Subcutaneous adipose tissue (tissue), 3 donors: Measurements from ENCODE around the gene FGB.

GRCh38 chr4:153008613-153009143 is 72.6 kb downstream of the FHDC1 start:
- PRO-cap, result no peak
- RAMPAGE, long total RNA, 3 experiments, result no peak in any of the 3 experiments

GRCh38 chr4:153219803-153220431 is 15.7 kb downstream of the TRIM2 start:
- PRO-cap, result no peak
- RAMPAGE, long total RNA, 3 experiments, result no peak in any of the 3 experiments

GRCh38 chr4:153223550-153223882 is 19.3 kb downstream of the TRIM2 start:
- PRO-cap, result no peak
- RAMPAGE, long total RNA, 3 experiments, result no peak in any of the 3 experiments

DNA sequence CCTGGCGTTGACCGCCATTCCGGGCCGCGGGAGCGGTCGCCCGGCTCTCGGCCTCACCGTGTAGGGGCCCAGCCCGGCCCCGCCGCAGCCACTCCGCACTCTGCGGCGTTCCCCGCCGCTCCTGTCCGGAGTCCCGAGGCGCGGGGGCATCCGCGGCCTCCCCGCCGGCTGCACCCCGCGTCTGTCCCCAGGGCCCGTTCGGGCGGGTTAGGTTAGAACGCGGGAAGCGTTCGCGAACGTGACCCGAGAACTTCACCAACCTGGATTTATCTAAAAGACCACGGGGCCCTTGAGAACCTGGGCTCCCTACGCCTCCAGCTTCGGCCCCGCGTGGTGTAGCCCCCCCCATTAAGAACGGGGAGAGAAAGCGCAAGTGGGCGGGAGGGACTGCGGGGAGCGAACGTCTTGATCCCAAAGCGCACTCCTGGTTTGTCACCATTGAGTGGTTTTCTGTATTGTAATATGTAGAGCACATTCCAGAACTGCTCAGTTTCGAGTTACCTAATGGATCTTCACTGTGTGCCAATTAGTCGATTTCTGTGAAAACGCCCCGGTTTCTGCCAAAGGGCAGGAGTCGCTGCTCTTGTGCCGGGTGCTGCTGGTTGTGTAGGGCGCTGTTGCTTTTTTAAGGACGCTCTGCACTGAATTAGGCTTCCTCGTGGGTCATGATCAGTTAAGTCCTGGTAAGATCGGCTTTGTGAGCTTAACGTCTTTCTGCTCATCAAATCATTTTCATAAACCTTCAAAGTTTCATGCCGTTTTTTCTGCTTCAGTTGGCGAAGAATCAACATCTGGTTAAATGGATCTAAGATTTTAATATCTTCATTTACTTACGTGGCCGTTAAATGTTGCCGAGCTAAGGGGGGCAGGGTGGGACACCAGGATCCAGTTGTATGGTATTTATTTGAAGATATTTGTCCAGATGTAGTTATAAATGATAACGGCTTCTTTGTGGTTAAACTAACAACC is 620 bp downstream of the MND1 start:
- PRO-cap, result no peak
- RAMPAGE, long total RNA, 3 experiments, result no peak in any of the 3 experiments

DNA sequence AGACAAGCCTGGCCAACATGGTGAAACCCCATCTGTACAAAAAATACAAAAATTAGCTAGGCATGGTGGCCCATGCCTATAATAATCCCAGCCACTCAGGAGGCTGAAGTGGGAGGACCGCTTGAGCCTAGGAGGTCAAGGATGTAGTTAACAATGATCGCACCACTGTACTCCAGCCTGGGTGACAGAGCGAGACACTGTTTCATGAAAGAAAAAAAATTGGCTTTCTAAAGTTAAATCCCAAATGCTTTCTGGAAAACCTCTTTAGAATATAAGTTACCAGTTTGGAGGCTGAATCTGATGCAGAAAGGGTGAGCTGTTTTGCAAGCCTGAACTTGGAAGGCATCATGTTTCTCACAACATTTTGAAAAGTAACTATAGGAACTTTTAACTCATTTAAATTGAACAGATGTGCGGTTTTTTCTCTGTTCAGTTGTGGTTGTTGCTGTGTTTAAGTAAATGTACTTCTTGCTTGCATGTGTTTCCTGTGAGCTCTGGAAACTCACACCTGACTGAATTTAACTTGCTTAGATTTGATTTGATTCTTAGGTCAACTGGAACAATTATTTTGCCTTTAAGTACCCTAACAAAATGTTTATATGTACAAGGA is 39.8 kb upstream of the TMEM131L start:
- PRO-cap, result no peak
- RAMPAGE, long total RNA, 3 experiments, result no peak in any of the 3 experiments

GRCh38 chr4:153433113-153433541 is 33.0 kb upstream of the TMEM131L start:
- PRO-cap, result no peak
- RAMPAGE, long total RNA, 3 experiments, result no peak in any of the 3 experiments

DNA sequence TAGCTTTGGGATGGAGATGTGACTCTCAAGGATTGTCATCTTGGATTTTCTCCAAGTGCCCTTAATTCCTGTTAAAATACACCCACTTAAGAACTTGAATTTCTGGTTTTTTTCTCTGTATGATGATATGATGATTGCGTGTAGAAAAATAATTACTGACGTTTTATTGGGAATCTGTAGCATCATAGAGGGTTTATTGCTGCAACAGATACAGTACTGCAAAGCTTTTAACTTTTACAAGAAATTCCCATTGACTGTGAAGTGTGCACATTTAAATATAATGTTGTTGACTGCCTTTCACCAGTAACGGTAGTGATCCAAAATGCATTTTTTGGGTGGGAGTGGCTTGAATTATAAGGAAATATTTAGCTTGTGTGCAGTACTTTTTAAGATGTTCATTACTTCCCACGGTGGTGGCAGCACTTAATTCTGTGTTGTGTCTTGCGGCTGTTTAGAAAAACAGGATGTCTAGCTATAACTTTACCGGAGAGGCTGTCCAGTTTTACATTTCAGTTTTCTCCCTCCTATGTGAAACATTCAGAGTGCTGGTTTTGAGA is 1.6 kb downstream of the TMEM131L start:
- PRO-cap, result no peak
- RAMPAGE, long total RNA, 3 experiments, result no peak in any of the 3 experiments

- PRO-cap, result unidirectional peak, plus-strand start at chr4:153553954
- RAMPAGE, long total RNA, 3 experiments, result no peak in any of the 3 experiments
These were observed 87.5 kb downstream of the TMEM131L start for GRCh38 chr4:153553506-153554156.

DNA sequence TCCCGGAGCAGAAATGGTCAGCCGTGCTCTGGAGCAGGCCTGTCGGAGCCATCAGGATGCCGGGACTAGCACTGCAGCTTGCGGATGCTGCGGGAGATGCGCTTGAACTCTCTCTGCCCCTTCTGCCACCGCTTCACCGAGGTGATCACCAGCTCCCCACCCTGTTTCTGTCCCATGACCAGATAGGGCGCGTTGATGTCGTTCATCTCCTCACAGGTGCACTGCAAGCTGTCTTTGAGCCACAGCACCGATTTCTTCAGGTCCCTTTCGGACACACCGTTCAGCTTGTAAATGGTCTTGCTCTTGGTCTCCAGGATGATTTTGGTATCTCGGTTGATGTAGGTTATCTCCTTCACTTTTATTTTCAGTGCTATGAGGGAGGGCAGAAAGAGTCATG is 7.5 kb downstream of the SFRP2 start:
- PRO-cap, result no peak
- RAMPAGE, long total RNA, 3 experiments, result no peak in any of the 3 experiments

- PRO-cap, result no peak
- RAMPAGE, long total RNA, 3 experiments, result no peak in any of the 3 experiments
These were observed 2.9 kb upstream of the SFRP2 start for GRCh38 chr4:153791838-153792220.

DNA sequence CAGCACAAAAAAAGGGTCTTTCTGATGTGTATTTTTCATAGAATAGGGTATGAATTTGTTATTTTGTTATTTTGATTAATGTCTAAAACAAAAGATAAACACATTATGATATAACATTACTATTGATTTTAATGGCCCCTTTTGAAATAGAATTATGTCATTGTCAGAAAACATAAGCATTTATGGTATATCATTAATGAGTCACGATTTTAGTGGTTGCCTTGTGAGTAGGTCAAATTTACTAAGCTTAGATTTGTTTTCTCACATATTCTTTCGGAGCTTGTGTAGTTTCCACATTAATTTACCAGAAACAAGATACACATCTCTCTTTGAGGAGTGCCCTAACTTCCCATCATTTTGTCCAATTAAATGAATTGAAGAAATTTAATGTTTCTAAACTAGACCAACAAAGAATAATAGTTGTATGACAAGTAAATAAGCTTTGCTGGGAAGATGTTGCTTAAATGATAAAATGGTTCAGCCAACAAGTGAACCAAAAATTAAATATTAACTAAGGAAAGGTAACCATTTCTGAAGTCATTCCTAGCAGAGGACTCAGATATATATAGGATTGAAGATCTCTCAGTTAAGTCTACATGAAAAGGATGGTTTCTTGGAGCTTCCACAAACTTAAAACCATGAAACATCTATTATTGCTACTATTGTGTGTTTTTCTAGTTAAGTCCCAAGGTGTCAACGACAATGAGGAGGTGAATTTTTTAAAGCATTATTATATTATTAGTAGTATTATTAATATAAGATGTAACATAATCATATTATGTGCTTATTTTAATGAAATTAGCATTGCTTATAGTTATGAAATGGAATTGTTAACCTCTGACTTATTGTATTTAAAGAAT is at the start of gene FGB:
FGB (plus strand) TSS at position 589 of the 860 bp plus-strand sequence.
- PRO-cap, result no peak
- RAMPAGE, long total RNA, 3 experiments, result no peak in any of the 3 experiments

DNA sequence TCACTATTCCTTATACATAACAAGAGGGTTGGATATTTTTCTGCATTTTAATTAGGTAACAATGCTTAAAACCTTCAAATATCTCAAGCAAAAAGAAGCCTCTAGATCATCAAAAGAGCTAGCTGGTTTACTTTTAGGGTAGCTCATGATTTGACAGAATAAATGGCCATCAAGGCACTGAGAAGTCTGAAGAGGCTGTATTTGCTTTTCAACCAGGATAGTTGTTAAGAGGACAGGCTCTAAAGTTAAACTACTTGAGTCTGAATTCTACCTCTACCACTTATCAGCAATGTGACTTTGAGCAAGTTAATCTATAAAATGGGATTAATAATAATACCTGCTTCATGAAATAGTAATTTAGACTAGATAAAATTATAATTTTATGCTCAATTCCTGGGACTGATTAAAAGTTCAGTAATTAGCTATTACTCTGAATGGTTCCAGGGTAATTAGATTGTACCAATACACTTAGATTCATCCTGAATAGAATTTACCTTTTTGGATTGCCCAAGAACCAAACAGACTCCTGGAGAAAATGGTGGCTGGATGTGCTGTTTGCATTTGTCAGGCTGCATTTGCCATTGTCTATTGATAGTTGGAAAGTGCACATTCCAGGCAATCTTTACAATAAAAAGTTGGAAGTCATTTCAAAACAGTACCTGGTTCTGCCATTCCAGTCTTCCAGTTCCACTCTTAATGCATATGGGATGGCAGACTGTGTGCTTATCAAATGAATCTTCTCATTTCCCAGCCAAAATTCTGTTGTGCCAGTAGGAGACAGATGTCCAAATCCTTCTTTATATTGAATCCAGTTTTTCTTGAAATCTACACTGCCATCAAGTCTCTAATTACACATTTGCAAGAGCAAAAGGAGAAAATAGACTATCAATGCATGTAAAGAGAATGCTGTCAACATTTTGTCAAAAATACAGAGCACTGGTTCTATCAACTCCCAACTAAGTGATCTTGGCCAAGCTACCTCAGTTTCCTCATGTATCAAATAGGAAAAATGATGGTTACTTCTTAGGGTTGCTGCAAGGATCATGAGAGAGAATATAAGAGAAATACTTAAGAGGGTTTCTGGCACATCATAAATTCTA is 4.3 kb downstream of the FGG start:
- PRO-cap, result no peak
- RAMPAGE, long total RNA, 3 experiments, result no peak in any of the 3 experiments

GRCh38 chr4:155353163-155353557 is 23.6 kb downstream of the MAP9 start:
- PRO-cap, result no peak
- RAMPAGE, long total RNA, 3 experiments, result no peak in any of the 3 experiments

GRCh38 chr4:155953006-155953417 is 654 bp downstream of the CTSO start:
- PRO-cap, result unidirectional peak, plus-strand start at chr4:155953281
- RAMPAGE, long total RNA, 3 experiments, result no peak in any of the 3 experiments

DNA sequence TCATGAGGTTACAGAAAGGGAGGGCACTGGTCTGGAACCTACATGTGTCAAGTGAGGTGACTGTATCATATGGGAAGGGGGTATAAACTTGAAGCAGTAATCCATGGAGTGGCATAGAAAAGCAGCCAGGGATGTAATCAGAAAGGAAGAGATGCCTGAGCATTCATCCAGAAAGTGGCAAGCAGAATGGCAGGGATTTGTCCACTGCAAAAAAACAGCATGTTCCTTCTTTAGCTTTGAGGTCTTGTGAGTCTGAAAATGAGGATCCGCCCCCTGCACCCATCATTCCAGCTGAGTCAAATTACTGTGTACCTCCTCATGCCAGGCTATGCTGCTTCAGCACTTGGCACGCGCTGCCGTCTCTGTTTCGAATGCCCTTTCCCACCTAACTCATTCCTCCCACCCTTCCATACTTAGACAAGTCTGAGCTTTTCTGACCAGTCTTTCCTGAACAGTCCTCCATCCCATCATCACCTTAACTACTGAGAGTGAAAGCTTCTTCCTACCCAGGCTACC is 81.5 kb downstream of the PDGFC start:
- PRO-cap, result no peak
- RAMPAGE, long total RNA, 3 experiments, result no peak in any of the 3 experiments

DNA sequence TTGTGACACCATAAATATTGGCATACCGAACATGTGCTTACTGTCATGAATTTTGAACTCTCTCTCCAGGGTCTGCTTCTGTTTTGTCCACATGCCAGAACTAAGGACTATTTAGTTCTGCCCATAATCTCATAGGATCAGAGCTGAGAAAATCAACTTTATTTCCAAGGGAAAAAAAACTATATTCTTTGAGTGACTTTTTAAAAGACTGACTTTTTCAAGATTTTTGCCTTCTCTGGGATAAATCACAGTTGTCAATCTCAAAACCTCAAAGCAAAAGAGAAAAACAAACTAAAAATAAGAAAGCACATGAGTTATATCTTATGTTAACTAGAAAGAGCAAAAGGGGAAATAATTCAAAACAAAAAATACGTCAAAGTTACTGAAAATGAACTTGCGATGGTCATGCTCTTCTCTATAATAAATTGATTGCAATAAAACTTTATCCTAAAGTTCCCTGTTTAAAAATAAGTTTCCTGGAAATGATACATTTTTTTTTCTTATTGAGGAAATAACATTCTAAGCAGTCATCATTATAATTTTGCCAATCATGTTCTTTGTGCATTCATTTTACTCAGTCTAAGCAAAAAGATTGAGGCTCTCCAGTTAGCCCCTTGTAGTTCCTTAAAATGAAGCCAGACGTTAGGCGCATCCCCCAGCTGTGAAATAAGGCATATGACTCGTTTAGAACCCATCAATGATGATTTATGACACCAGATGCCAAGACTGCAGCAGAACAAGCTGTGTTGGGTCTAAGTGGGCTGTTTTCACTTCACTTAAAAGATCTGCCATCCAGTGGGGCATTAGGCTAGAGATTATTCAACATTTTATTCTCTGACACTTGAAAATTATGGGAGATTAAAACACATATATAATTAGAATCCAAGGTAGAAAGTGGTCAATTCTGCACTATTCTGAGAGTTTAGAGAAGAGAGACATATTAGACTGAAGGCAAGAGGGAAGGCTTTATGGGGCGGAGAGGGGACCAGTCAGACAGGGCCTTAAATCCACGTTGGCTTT is 17.1 kb downstream of the PDGFC start:
- PRO-cap, result no peak
- RAMPAGE, long total RNA, 3 experiments, result no peak in any of the 3 experiments

- PRO-cap, result no peak
- RAMPAGE, long total RNA, 3 experiments, result no peak in any of the 3 experiments
These were observed 1.2 kb downstream of the GRIA2 start for GRCh38 chr4:157221383-157222398.

GRCh38 chr4:157222823-157223397 is 2.4 kb downstream of the GRIA2 start:
- PRO-cap, result no peak
- RAMPAGE, long total RNA, 3 experiments, result no peak in any of the 3 experiments

GRCh38 chr4:157996106-157996368 is 176.8 kb downstream of the GASK1B start:
- PRO-cap, result no peak
- RAMPAGE, long total RNA, 3 experiments, result no peak in any of the 3 experiments

GRCh38 chr4:158162722-158163140 is 10.1 kb downstream of the GASK1B start:
- PRO-cap, result no peak
- RAMPAGE, long total RNA, 3 experiments, result no peak in any of the 3 experiments